Bile duct (tissue), 1 donor: Measurements from ENCODE around the genes TADA3 and CIDEC.

GRCh38 chr3:7205463-7205893, 344.6 kb downstream of the GRM7 start:
- PRO-cap, result no peak

DNA sequence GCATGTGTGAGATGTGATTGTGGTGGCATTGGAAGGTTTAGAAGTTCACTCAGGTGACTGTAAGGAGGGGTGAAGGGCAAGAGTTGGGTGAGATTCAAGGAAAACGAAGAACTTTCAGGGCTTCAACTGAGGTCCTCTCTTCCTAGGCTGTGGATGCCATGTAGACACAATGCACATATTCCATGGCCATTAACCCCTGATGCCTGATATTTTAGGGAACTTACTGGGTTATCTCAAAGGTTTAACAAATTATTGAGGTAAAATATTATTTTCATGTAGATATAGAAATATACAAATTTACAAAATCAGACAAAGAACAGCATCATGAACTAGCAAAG, 447.7 kb downstream of the GRM7 start:
- PRO-cap, result no peak

DNA sequence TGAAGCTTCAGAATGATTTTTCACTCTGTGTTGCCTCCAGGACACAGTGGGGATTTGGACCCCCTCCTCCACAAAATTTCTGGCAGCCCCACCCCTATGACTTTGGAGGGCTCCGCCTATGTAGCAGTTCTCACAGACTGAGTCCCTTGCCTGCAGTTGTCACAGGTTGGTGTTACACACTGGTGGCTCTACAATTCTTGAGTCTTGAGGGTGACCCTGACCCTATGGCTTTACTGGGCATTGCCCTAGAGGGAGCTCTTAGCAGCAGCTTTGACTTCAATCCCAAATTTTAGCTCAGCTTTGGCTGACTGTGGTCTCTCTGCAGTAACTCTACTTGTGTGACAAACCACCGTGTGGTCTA, 644.2 kb downstream of the GRM7 start:
- PRO-cap, result no peak

DNA sequence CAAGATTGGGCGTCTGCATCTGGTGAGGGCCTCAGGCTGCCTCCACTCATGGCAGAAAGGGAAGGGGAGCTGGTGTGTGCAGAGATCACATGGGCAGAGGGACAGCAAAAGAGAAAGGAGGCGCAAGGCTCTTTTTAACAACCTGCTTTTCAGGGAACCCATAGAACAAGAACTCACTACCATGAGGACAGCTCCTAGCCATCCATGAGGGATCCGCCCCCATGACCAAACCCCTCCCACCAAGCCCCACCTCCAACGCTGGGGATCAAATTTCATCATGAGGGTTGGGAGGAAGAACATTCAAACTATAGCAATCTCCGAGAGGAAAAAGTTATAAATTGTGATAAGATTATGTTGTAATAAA, 84.7 kb upstream of the LMCD1 start:
- PRO-cap, result no peak

DNA sequence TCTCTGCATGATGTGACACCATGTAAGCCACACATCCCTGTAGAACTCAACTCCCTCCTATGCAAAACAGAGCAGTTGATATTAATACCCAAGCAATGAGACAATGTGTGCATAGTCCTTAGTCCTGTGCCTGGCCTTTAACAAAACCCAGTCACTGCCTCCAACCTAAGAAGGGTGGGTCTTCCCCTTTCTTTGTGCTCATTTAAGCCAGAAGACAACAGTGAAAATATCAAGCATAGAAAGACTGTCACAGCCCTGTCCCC, 6.1 kb downstream of the SSUH2 start:
- PRO-cap, result no peak

GRCh38 chr3:8652391-8652740, 7.8 kb upstream of the SSUH2 start:
- PRO-cap, result no peak

DNA sequence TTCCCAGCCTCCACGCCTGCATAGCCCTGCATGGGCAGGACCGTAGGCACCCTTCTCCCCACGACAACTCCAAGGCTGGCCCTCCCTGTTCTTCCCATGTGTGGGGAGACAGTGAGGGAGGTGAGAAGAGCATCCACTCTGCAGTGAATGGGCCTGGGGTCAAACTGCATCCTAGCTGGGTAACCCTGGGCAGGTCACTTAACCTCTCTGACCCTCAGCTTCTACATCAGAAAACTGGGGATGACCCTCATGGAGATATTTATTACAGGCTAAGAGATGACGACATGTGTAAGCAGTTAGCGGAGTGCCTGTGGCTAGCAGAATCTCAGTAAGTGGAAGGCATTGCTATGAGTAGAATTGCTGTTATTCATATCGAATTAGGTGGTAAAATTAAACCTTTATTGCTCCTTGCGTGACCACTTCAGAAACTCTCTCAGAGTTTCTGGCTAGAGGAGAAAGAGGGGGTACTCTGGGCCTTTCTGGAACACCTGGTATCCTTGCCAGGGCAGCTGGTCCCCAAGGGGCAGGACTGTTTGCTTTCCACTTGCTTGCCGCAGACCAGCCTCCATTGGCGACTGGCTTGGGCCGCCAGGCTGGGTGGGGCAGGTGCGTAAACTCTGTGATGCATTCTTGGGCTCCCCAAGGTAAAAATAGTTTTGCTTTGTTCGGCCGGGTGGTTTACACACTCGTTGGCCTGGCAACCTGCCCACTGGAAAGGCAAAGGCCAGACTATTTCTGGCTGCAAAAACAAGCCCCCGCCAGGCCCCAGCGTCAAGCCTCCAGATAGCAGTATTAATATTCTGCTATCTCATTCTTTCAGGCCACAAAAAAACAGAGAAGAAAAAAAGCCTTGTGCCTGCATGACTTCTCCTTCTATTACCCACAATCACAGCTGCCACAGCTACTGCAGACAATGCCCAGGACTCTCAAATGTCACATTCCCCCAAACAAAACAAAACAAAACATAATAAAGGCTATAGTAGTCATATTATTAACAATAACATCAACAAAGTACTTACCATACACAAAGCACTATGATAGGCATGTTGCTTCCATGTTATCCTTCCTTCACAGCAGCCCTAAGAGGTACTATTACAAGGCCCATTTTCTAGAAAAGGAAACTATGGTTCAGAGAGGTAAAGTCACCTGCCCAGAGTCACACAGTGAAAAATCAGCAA, 13.7 kb upstream of the SSUH2 start:
- PRO-cap, result no peak

DNA sequence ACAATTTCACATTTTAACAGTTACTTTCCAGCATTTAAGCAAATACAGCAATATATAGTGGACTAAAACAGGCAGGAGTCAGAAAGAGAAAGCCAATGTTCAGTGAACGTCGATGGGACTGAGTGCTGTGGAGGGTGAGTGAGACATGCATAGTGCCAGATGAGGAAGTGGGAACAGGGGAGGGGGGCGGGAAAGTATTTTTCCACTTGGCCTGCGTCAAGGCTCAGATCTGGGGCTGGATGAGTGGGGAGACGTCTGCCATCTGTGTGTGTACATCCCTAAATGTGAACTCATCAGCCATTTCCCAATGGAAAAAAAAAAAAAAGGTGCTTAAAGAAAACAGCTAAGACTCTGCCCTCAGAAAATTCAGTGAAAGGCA, 19.2 kb upstream of the RAD18 start:
- PRO-cap, result no peak

GRCh38 chr3:9101238-9101891, 138.1 kb upstream of the RAD18 start:
- PRO-cap, result no peak

DNA sequence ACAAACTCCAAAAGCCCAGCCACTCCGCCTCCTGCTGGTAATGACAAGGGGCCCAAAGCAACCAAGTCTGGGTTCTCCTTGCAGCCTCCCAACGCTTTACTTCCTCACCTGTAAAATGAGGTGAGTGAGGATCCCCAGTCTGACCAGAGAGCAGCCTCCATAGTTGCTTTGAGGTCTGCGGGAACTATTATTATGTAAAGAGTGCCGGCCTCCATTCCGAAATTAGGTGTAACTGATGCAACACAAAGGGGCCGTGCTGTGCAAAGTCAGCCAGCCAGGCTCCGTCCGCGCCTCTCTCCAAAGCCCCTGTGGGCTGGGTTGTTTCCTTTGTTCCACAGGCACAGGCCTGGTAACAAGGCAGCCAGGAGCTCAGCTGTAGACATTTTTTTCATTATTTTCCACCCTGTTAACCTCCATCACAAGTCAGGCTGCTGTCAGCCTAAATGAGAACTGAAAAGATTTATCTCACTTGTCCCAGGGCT, 139.1 kb upstream of the RAD18 start:
- PRO-cap, result no peak

DNA sequence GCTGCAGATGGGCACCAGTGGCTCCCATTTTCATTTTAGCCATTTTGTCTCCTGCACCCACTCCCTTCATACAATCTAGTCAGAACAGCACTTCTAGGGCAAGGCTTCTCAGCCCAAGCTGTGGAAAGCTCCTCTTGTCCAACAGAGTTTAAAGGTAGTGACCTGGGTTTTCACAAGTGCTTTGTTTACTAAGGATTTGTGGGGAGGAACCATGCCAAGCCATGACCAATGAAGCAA, 13.6 kb upstream of the THUMPD3 start:
- PRO-cap, result no peak

GRCh38 chr3:9351698-9352313, 11.0 kb upstream of the THUMPD3 start:
- PRO-cap, result no peak

DNA sequence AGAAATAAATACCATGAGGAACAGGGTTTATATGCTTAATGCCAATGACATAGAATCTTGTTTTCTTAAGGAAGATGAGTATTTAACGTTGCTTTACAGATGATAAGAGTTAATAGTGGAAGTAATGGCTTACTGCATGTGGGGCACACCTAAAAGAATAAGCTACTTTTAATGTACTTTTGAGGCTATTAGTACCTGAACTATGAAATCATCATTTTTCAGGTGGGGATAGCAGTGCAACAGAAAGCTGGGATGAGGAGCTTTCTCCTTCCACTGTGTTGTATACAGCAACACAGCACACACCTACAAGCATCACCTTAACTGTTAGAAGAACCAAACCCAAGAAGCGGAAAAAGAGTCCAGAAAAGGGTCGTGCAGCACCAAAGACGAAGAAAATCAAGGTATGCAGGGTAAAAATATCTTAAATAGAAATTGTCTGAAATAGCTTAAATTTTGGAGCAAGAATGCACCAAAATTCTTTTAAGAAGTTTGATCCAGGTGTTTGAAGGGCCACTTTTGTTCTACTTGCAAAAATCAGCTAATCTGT, 38.2 kb downstream of the SETD5 start:
- PRO-cap, result no peak

DNA sequence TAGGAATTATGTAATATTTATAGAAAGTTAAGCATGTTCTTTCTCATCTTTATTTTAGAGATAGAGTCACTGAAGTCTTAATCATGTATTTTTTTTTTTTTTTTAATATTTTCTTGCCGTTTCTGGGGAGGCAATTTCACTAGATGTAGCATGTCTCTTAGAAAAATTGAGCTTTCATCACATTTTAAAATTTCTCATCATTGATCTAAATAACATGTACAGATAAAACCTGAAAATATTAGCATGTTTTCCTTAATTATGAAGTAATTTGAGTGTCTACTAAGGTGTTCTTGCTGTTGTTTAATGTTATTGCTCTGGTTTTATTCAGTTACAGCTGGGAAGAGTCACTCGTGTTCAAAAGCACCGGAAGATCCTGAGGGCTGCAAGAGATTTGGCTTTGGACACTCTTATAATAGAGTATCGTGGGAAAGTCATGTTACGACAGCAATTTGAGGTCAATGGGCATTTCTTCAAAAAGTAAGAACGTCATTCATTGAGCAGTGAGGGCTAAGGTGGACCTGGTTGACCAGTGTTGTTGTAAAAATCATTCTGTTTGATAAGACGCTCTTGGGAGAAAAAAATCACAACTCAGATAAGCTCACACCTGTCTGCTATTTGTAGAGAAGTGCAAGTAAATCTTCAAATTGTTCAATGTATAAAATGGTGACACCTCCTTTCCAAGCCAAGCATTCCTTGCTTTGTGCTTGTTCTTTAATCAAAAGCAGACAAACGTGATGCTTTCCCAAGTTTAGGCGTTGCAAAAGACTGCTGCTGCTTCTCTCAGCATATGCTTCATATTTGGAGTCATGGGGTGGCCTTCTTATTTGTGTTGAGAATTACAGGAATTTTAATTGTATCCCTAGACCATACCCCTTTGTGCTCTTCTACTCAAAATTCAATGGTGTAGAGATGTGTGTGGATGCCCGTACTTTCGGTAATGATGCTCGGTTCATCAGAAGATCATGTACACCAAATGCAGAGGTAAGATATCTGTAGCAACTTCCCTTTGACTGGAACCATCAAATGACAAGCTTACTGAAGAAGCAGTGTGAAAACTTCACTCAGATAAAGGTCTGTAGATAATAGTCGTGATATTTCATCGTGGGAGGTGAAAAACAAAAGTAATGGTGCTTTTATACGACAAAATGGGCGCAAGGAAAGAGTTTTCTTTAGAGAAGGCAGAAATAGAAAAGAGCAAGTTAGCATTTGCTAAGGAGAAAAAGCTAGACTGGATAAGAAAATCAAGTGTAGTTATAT, 44.3 kb downstream of the SETD5 start:
- PRO-cap, result no peak

DNA sequence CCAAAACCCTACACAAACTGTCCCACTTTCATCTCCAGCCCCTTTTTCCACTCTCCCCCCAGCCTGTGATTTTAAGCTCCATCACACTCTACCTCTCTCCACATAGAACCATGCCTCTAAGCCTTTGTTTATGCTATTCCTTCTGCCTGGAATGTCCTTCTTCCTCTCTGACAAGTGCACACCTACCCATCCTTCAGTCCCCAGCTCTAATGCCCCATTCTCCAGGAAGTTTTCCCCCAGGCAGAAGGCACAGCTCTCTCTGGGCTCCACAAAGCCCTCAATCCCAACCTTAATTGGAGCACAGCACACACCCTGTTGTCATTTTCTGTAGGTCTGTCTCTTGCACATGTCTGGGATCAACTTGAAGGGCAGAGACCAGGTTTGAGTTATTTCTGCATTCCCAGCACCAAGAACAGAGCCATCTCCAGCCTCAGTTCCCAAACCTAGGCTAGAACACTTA, 2.8 kb downstream of the CAMK1 start:
- PRO-cap, result no peak

GRCh38 chr3:9770274-9771224, 802 bp upstream of the CAMK1 start:
- PRO-cap, result no peak

DNA sequence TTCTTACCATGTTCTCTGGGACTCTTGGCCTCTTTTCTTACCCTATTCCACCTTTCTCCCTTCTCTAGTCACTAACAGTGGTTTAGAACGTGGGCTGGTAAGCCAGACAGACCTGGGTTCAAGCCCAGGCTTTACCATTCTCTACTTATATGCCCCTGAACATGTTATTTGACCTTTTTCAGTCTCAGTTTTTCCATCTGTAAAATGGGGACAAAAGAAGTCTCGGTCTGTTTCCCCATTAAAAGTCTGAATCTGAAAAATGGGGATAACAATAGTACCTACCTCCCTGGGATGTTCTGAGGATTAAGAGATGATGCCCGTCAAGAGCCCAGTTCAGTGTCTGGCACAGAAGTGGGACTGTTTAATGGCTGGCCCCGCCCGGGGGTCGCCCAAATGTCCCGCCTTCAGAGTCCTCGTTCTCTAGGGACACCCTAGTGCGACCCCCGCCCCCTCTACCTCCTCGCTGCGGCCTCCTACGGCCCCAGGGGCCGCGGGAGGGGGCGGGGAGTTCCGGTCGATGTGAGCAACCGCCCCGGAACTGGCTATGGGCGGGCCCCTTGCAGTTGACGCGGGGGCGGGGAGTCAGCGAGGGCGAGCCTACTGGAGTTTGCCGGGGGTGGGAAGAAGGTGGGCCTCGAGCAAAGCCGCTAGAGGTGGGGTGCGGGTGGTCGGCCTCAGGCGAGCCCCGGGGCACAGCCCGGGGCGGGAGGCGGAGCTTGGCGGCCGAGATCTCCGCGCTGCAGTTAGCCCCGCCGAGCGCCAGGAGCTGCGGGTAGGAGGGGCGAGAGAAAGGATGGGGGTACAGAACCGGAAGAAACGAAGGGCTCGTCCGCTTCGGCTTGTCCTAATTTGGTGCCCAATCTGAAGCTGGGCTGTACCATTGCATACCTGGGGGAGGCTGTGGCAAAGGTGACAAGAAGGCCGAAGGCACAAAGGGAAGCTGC, at the start of gene TADA3:
Gene TADA3, minus strand, starts transcription at position 540 of the 944 bp plus-strand sequence.
- PRO-cap, result bidirectional peak, plus-strand start at position 562 of the sequence, minus-strand start at position 540 of the sequence; unidirectional peak, minus-strand start at position 709 of the sequence; bidirectional peak, plus-strand start outside the sequence, minus-strand start at position 768 of the sequence

- PRO-cap, result no peak
These were observed at the start of gene CIDEC for GRCh38 chr3:9880056-9880690. CIDEC (minus strand) TSS chr3:9880253.

DNA sequence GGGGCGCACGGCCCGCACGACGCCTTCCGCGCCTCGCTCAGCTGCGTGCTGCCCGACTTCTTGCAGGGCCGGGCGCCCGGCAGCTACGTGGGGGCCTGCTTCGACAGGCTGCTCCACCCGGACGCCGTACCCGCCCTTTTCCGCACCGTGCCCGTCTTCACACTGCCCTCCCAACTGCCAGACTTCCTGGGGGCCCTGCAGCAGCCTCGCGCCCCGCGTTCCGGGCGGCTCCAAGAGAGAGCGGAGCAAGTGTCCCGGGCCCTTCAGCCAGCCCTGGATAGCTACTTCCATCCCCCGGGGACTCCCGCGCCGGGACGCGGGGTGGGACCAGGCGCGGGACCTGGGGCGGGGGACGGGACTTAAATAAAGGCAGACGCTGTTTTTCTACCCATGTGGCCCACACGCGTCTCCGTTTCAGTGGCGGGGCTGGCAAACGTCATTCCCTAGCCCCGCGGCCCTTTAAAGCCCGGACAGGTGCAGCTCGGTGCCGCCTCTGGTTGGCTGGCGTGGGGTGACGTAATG, 342 bp upstream of the CRELD1 start:
- PRO-cap, result bidirectional peak, plus-strand start at position 180 of the sequence, minus-strand start at position 87 of the sequence; bidirectional peak, plus-strand start outside the sequence, minus-strand start at position 468 of the sequence

GRCh38 chr3:10143316-10143557, 1.7 kb downstream of the VHL start:
- PRO-cap, result no peak